H4 (cell line): ENCODE results near the genes PARS2 and TTC22.

GRCh38 chr1:54051640-54053053 is 857 bp downstream of the TMEM59 start:
- RAMPAGE, long total RNA: no peak

DNA sequence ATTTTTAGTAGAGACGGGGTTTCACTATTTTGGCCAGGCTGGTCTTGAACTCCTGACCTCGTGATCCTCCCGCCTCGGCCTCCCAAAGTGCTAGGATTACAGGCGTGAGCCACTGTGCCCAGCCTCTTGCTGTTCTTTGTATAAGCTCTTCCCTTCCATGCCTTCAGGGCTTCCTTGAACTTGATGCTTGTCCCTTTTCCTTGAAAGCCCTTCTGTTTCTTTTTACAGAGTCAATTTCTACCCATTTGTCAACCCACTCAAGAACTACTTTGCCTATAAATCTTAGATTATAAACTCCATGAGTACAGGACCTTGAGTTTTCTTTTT is 5.4 kb downstream of the TCEANC2 start:
- RAMPAGE, long total RNA: no peak

DNA sequence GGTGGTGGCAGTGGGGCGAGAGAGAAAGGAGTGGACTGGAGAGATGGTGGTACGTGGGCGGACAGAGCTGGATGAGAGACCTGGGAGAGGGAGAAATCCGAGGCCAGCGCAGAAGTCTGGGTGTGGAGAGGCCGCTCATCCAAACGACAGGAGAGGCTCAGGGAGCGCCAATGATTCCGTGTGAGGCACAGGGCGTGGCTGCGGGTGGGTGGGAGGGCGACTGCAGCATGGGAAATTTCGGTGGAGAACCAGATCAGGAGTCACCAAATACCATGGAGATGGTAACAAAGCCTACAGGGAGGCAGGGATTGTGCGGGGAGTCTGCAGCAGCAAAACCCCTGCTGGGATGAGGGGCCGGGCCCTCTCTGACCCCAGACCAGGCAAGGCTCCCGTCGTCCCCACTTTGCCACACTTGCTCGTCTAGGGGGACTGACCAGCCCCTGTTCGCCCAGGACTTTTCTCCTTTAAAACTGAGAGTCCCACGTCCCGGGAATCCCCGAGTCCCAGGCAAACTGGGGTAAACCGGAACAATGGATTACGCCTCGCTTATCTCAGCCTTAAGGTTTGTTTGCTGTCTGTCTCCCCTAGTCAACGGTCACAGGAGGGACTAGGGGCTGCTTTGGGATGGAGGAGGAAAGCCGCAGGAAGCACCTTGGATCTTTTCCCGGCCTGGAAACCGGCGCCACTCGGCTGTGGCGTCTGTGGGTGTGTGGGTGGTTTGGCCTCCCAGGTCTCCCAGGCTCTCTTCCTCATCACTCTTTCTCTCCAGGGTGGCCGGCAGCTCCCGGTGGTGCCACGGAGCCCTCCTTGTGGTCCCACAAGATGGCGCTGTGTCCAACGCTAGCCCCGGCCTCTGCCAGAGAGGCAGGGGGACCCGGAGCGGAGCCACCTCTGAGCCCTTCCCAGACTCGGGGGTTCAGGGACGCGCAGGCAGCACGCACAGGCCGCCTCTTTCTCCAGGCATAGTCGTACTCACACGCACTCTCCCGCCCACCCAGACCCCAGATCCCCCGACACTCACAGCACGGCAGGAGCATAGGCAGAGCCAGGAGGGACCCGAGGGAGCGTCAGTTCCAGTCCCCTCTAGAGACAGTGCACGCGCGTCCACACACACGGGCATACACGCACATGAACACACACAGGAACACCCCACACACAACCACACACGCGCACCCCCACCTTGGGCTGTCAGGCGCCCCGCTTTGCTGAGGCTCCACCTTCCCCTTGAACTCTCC is 31.5 kb downstream of the CDCP2 start:
- RAMPAGE, long total RNA: no peak

DNA sequence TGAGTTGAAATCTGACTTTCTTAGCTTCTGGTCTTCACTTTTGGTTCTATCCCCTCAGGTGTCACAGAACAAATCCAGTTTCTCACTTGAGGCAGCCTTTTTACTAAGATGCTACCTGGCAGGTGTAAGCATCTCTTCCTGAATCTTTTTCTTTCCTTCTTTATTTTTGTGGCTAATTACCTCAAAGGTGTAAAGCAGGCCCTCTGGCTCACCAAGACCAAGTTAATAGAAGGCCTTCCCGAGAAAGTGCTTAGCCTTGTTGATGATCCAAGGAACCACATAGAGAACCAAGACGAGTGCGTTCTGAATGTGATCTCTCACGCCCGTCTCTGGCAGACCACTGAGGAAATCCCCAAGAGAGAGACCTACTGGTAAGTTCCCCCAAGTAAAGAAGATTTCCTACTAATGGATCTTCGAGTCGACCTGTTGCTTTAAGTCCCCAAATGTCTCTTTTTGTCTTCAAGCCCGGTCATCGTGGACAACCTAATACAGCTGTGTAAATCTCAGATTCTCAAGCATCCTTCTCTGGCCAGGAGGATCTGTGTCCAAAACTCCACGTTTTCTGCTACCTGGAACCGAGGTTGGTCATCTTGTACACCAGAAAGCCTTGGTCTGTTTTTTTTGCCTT is 5.0 kb downstream of the MRPL37 start:
- RAMPAGE, long total RNA: no peak

GRCh38 chr1:54263077-54263731 is 63.2 kb downstream of the MRPL37 start:
- RAMPAGE, long total RNA: no peak

GRCh38 chr1:54285161-54285580 is 85.2 kb downstream of the MRPL37 start:
- RAMPAGE, long total RNA: no peak

- RAMPAGE, long total RNA: no peak
These were observed 135.5 kb downstream of the MRPL37 start for GRCh38 chr1:54335044-54336381.

GRCh38 chr1:54464268-54465016 is 83.6 kb upstream of the ACOT11 start:
- RAMPAGE, long total RNA: no peak

DNA sequence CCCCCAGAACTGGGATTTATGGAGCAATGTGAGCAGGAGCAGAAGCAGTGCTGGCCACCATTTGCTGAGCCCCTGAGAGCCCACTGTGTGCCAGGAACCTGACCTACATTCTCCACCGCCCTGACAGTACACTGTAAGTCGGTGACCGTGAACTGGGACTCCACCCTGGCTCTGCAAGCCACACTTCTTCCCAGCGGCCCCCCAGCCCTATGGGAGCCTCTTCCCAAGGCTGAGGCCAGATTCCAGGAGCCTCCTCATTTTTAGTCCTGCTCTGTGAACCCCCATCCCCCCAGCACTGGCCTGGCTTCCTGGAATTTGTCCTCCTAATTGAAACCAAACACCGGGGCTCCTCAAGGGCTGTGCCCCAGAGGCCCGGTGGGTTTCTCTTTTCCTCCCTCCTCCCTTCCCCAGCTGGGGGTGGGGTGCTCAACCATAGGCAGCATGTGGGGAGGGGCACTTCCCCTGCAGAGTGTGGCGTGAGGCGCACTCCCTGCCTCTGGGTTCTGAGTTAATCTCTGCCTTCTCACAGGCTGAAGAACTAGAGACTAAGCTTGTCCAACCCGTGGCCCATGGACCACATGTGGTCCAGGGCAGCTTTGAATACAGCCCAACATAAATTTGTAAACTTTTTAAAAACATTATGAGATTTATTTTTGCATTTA is 67.6 kb upstream of the ACOT11 start:
- RAMPAGE, long total RNA: no peak

- RAMPAGE, long total RNA: no peak
These were observed 60.2 kb upstream of the ACOT11 start for GRCh38 chr1:54487361-54488785.

DNA sequence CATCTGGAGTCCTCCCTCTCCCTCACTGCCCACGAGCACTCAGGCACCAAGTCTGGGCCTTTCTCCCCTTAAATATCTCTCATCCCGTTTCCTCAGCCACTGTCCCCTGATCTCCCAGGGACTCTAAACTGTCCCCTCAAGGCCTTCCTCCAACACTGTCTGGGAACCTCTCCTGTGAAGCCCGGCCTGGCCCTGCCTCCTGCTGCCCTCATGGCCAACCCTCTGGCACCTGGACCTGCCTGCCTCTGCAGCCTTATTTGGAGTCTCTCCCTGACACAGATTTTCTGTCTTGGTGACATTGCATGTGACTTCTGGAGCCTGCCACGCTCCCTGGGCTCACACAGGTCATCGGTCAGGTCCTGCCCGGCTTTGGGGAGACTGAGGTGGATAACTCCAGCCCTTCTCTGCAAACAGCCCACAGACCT is 57.2 kb upstream of the ACOT11 start:
- RAMPAGE, long total RNA: no peak

GRCh38 chr1:54564947-54565617 is 17.1 kb downstream of the ACOT11 start:
- RAMPAGE, long total RNA: no peak

- RAMPAGE, long total RNA: no peak
These were observed at the start of gene PARS2 for GRCh38 chr1:54764388-54765310. Gene PARS2, minus strand, starts transcription at chr1:54764523.

DNA sequence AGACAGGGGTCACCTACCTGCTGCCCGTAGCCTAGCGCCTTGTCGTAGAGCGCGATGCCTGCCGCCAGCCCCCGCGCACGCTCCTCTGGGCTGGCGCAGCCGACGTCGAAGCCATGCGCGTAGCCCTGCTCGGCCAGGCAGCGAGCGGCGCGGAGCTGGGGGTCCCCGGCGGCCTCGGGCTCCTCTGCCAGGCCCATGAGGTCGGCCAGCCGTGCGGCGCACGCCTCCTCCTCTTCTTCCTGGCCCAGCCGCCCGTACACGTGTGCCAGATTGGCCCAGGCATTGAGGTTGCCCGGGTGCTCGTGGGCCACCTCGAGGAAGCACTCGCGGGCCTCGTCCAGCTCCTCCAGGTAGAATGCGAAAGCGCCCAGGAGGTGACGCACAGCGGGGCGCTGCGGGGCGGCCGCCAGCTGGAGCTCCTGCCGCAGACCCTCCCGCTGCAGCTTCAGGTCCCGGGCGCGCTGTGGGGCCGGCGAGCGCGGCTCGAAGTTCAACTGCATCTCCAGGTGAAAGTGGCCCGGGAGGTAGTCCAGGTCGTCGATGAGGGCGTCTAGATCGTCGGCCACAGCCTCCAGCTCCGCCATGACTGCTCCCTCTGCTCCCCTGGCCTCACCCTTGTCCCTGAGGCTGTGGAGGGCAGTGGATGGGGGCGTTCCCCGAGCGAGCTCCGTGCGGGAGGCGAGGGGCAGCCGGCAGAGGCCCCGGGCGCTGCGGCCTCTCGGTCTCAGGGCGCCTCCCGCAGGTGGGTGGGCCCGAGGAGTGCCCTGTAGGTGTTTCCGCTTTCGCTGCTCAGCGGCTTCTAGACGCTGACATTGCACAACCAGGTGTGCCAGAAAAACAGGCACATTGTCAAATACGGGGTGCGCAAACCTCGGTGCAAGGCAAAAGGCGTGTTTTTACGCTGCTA is at the start of gene TTC22:
TTC22 (minus strand) TSS at position 744 of the 907 bp plus-strand sequence.
- RAMPAGE, long total RNA: no peak

- RAMPAGE, long total RNA: no peak
These were observed 21.3 kb downstream of the DHCR24 start for GRCh38 chr1:54865597-54866254.

GRCh38 chr1:55056142-55056618 is 16.8 kb downstream of the PCSK9 start:
- RAMPAGE, long total RNA: no peak

- RAMPAGE, long total RNA: no peak
These were observed 34.5 kb downstream of the PCSK9 start for GRCh38 chr1:55073720-55074294.

- RAMPAGE, long total RNA: no peak
These were observed 64.1 kb downstream of the USP24 start for GRCh38 chr1:55151013-55151587.

DNA sequence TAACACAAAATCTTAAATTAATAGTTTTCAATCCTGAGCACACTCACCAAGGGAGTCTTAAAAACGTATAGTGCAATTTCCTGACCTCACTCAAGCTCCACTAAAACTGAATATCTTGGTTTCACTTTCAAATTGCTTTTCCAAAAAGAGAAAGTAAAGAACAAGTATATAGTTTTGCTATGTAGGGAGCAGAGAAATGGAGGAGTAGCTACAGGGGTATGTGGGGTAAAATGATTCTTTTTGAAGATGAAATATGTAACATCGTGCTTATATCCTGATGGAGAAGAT is 398.5 kb downstream of the PLPP3 start:
- RAMPAGE, long total RNA: no peak

DNA sequence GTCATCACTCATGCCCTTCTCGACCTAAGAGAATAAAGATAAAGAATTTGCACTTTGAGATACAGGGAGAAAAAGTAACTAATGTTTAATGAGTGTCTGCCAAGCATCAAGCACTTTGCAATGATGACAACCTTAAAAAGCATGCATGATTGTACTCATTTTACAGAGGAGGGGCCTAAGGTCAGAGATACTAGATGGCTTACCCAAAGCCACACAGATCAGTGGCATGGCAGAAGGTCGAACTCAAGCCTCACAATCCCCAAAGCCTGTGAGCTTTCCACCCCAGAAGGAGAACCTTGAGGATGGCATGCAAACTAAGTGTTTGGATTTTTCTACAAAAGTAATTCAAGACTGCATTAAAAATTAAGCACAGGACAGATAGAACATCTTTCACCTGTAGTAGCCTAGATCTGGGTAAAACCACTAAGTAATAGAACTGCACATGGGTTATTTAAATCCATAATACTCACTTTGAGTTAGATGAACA is 204.6 kb downstream of the PLPP3 start:
- RAMPAGE, long total RNA: no peak